GM23248 (cell line): ENCODE measurements around a stretch of chr6.

DNA sequence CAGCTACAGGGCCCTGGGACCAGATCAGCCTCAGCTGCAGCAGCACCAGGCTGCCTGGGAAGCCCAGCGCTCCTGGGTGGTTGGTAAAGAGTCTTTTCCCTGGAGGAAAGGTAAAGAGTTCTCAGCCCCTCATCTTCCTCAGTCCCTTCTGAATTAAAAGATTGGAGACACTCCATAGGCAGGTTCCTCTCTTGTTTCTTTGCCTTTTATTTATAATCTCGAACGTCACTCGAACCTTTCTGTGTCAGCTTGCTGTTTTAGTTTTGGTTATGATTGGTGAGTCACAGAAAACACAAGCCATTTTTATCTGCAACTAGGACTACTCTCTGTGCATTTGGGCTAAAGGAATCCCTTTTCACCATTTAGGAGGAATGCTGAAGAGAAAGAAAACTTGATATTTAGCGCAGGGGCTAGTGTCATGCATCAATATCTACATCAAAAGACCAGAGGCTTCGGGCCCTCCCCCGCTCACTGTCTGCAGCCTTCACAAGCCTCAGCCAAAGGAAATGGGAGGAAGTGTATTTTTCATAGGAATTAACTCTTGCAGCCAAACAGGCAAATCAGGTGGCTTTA, 507.7 kb upstream of the CITED2 start:
- RAMPAGE, long total RNA = no peak

DNA sequence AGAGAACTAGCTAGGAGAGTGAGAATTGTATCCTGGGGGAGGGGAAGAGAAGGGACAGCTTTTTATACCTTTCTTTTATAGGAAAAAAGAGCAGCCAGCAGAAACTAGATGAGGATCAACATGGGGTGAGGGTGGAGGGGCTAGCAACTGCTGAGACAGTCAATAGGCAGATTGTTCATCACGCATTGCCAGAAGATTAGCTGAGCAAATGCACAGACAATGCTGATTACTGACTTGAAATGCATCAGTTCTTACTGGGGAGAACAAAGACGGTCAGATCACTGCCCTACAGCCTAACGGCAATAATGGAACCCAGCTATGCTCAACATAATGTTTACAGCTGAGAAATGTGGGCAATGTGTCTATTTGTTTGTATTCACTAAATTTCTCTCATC, 514.3 kb upstream of the CITED2 start:
- RAMPAGE, long total RNA = no peak

DNA sequence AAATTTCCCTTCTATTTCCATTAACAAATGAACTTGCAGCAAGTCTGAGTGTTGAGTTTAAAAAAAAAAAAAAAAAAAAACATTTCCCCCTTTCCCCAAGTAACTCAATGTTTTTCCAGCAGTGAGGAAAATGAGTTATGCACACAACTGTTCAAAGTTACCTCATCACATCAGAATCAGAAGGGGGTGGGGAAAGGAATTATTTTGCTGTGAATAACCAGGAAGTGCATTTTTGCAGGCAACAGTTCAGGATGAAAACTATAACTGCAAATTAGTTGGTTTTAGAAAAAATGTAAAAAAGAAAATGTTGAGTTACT, 568.9 kb upstream of the CITED2 start:
- RAMPAGE, long total RNA = no peak

DNA sequence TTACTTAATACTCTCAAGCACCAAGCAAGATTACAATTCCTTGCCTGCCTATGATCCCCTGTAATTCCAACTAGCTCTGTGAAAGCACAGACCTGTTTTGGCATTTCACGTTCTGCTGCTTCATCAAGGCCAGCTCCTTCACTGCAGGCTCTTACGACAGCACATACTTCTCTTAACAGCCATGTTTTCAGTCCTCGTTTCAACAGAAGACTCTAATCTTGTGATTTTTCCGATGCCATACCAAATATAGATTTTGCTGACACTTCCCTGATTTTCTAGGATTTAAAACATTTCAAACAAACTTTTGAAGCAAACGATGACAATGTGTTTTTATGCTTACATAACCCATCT, 616.4 kb upstream of the CITED2 start:
- RAMPAGE, long total RNA = no peak

DNA sequence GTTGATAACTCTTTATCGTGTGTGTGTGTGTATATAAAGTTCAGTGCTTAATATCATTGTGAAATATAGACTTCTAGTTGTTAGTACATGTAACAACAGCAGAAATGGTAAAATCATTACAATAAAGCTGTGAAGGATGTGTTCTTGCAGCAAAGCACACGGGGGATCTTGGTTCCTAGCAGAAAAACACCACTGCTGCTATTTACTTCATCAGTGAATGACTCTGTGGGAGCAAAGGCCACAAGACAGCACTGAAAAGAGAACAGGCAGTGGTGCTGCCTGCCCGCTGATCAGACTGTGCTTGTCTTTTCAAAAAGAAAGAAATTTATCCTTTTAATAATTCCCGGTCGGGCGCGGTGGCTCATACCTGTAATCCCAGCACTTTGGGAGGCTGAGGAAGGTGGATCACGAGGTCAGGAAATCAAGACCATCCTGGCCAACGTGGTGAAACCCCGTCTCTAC, 689.9 kb upstream of the CITED2 start:
- RAMPAGE, long total RNA = no peak

DNA sequence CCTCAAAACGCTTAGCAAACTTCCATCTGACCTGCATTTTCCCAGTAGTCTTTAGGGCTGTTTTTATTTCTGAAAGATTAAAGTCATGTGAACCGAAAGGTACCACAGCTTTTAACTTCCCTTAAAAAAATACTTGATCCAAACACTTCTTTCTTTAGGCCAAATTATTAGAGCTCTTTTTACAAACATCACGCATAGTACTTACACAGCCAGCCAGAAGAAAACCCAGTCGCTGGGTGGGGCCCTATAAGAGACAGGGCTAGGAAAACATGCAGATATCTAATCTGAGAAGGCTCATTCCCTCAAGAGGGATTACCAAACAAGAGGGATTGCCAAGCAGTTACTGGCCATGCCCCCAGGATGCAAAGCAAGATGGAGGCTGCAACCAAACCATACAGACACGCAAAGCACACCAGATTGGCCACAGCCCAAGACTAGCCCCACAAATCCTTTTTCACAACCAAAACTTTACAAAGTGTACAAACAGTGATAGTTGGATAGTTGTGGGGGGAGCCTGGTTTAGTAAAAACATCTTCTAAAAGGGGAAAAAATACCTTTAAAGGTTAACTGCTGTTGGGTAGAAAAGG, 1235.4 kb upstream of the GJE1 start:
- RAMPAGE, long total RNA = no peak

DNA sequence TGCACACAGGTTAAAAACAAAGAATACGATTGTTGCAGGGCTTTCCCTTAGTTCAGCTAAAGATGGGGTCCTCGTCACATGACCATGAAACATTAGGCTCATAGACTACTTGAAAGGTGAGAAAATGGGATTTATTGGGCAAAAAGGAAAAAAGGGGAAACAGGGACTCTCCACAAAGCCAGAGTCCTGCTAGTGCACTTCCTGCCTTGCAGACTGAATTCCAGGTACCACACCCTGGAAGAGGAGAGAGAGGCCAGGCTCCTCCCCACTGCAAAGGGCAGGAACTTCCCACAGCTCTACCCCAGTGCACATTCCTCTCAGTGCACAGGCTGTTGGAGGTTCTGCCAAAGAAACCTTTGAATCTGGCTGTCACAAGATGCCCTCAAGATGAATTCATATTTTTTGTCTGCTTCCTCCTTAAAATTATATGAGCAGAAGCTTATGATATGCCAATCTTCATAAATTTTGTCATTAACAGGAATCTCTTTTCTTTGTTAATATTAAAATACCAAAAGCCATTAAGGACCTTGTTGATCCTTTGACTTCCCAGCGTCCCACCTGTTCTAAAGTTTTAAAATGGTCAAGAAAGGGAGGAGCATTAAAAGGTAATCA, 920.4 kb upstream of the GJE1 start:
- RAMPAGE, long total RNA = no peak

- RAMPAGE, long total RNA = no peak
These were observed 772.8 kb upstream of the GJE1 start for GRCh38 chr6:141359954-141360305.

- RAMPAGE, long total RNA = no peak
These were observed 580.2 kb upstream of the GJE1 start for GRCh38 chr6:141552437-141553056.

- RAMPAGE, long total RNA = no peak
These were observed 76.5 kb downstream of the ADGRG6 start for GRCh38 chr6:142378058-142378974.

DNA sequence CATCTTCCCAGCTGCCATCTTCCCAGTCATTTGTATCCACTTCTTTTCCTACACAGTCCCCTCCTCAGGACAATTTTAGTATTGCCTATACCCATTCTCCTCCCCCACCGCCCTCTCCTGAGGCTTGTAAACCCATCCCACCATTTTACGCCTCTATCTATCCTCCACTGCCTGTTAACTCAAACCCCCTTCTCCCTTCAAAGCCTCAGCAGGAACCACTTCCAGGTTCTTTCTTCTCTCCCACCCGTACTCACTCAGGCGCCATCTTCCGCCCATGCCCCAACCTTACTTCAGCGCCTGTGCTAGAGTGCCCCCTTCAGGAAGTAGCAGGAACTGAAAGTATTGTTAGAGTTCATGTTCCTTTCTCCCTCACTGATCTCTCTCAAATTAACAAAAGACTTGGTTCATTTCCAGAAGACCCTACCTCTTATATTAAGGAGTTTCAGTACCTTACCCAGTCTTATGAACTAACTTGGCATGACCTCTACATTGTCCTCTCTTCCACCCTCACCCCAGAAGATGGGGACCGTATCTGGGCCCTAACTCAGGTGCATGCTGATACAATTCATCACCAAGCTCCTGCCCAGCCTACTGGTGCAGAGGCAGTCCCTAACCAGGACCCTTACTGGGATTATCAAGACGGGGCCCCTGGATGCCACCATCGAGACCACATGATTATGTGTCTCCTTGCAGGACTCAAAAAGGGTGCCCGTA, 236.1 kb downstream of the ADGRG6 start:
- RAMPAGE, long total RNA = no peak

DNA sequence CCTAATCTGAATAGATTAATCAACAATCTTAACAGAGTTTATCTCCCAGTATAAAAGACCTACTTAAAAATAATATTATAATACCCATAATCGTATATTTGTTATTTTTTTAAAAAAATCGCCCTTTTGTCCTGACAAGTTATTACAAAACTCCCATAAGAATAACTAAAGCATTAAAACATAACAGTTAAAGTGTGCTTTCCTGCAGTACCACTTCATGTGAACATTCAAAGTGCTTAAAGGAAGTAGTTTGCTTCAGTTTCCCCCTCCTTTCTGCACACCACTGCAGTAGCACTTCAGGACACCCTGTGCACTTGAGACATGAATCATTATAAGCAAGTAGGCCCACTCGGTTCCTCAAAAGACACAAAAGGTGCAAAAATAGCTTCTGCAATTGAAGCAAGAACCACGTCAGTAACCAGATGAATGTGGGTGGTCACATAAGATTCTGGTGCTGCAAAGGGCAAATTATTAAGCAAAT, 160.7 kb downstream of the HIVEP2 start:
- RAMPAGE, long total RNA = no peak

DNA sequence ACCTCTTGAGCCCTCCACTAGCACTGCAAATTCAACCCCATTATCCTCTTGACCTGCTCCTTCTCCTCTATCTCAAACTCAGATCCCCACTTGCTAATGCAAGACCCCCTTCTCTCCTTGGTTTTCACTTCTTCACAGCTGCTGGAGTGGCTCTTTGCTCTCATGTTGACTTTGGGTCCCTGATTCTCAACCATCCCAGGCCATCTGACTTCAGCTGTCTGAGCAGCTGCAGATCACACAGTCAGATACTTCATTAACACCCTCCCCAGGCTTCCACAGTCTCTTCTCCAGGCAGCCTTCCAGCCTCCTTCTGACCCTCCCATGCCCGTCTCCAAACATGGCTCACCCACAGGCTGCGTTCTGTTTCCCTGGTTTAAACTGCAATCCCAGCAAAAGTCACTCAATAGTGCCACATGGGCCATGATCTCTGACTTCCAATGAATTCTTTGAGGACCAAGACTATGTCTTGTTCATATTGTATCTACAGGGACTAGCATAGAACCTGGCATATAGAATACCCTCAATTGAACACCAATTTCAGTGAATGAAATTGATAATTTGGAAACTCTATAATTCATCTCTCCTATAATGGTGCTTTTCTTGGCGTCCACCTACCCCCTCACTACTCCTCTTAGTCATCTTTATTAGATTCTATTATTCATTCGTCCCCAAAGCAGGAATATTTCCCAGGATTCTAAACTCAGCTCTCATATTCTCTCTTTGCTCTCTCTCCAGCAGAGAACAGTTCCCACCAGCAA, 65.3 kb downstream of the HIVEP2 start:
- RAMPAGE, long total RNA = no peak

DNA sequence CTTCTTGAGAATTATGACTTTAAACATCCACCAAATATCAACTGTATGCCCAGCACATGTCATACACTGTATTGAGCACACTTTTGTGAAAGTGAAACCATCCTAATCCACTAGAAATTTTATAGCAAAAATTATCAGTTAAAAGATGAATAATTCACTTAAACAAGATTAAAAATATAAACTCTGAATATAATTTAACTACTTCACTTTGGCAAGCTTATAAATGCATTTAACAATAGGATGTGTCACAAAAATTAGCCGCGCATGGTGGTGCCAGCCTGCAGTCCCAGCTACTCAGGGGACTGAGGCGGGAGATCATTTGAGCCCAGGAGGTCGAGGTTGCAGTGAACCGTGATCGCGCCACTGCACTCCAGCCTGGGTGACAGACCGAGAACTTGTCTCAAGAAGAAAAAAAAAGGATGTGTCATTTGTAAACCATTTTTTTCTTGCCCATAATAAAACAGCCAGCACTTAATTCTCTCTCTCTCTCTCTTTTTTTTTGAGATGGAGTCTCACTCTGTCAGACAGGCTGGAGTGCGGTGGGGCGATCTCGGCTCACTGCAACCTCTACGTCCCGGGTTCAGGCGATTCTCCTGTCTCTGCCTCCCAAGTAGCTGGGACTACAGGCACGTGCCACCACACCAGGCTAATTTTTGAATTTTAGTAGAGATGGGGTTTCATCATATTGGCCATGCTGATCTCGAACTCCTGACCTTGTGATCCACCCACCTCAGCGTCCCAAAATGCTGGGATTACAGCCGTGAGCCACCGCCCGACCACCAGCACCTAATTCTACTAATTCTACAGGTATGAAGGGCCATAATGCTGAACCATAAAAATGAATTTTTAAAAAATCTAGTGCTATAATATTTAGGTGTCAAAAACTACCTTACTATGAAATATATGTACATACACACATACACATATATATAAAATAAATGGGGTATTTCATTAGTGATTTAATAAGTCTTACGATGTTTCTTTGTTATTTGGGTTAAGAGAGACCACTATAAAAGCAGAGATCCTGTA, 9.0 kb downstream of the HIVEP2 start:
- RAMPAGE, long total RNA = no peak

GRCh38 chr6:143107382-143107797, 46.7 kb downstream of the AIG1 start:
- RAMPAGE, long total RNA = no peak

DNA sequence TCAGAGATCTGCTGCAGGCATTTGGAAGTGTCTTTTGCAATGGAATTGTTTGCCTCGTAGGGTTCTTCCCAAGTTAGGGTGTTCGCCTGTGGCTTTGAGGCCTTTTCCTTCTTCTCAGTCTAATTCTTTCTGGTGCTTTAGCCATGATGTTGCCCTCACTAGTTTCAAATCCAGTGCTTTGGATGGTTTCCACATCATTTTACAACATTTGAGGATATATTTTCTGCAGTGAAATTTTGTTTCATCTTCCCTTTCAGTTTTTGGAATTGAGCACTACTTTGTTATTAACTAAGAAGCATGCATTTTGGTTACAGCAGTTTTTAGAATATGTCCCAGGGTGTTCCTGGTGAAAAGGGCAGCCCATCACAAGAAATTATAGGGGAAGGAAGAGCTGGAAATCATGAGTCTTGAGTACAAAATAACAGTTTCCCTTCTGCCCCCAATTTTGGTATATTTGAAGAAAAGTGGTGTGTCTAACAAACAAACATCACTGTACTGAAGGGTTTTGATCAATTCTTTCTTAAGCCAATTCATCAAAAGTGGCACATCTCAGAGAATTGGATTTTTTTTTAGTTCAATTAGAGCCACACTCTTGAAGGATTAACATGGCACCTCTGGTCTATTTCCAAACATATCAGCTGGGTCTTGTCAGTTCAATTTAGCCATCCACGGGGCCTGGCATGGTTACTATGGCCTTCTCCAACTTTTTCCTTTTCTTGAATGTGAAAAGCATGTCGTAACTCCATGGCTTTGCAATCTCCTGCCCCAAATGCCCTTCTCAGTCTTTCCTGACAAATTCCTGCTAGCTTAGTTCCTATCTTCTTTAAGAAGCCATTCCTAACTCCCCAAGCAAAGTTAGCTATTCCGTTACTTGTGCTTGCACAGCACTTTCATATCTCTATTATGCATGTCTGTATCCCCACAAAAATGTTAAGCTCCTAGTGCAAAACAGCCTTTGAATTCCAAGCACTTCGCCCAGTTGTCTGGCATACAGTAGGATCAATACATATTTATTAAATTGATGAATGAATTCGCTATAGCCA, 105.3 kb downstream of the AIG1 start:
- RAMPAGE, long total RNA = no peak

- RAMPAGE, long total RNA = no peak
These were observed 134.4 kb downstream of the AIG1 start for GRCh38 chr6:143194747-143195759.

- RAMPAGE, long total RNA = no peak
These were observed 163.2 kb downstream of the AIG1 start for GRCh38 chr6:143223754-143224344.

DNA sequence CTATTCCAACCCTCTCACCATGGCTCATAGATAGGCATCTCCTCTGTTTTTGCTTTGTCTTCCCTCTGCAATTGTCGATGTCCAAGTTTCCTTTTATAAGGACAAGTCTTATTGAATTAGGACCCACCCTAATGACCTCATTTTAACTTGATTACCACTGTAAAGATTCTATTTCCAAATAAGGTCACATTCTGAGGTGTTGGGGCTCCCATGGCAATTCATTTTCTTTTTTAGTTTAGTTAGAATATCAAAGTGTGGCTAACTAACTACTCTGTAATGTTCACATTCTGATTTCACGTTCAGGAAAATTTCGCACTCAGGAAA, 5.9 kb downstream of the PEX3 start:
- RAMPAGE, long total RNA = no peak

GRCh38 chr6:143577214-143577905, 65.8 kb upstream of the FUCA2 start:
- RAMPAGE, long total RNA = no peak